Measurements from ENCODE around the genes EIF4A2 and BCL6.

DNA sequence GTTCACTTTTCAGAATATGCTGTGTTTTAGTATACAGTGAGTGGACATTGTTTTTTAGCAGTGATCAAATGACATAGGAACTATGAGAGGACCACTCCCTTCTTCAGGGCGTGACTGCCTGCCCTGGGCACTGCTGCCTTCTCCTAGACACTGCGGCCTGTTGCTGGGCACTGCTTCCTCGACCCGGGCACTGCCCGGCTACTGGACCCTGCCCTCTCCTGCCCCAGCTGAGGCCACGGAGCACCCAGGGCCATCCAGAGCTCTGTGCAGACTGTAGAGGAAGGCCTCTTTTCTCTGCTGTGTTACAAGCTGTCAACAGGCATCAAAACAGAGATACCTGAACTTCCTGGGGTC, 13.3 kb upstream of the AHSG start:
- PRO-cap, result no peak
- RAMPAGE, long total RNA, 2 experiments, result no peak in any of the 2 experiments

DNA sequence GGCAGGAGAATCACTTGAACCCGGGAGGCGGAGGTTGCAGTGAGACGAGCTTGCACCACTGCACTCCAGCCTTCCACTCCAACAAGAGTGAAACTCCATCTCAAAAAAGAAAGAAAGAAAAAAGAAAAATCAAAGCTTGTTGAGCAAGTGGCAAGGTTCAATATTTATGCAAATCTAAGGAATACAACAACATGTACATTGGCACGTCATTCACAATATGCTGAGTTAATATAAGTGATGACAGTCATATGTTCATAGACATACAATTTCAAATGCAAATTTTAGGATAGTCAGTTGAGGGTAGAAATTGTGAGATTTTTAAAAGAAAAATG, 12.5 kb upstream of the AHSG start:
- PRO-cap, result no peak
- RAMPAGE, long total RNA, 2 experiments, result no peak in any of the 2 experiments

DNA sequence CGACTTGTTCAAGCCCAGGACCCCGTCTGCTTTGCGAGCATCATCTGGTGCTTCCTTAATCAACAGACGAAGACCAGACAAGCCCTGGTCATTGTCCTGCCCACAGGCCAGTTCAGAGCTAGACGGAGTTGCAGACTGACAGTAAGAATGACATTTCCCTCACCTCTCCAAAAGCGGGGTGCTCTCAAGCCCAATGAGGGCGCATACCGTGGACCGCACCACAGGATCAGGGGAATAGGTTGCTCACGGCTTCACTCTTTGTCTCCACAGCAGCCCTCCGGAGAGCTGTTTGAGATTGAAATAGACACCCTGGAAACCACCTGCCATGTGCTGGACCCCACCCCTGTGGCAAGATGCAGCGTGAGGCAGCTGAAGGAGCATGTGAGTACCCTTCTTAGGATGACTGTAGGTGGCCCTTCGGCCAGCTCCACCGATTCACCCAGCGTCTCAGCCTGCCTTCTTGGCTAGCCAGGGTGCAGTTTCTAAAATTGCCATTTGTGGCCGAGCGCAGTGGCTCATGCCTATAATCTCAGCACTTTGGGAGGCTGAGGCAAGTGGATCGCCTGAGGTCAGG, 2.6 kb downstream of the AHSG start:
- PRO-cap, result no peak
- RAMPAGE, long total RNA, 2 experiments, result no peak in any of the 2 experiments

DNA sequence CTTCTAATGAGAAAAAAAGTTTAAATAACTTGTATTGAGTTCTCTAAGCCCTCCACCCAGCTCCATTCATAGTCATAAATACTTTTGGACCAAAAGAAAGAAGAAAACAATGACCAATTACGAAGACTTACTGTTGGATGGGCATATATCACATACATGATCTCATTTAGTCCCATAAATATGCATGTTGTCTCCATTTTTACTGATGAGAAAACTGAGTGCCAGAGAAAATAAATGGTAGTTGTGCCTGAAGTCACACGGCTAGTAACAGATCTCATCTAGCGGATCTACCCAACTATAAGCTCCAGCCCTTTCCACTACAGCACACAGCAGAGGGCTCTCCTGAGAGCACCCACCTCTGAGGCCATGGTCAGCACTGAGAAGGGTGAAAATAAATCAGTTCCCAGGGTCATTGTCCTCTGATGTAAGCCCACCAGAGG, 6.2 kb upstream of the FETUB start:
- PRO-cap, result no peak
- RAMPAGE, long total RNA, 2 experiments, result no peak in any of the 2 experiments

DNA sequence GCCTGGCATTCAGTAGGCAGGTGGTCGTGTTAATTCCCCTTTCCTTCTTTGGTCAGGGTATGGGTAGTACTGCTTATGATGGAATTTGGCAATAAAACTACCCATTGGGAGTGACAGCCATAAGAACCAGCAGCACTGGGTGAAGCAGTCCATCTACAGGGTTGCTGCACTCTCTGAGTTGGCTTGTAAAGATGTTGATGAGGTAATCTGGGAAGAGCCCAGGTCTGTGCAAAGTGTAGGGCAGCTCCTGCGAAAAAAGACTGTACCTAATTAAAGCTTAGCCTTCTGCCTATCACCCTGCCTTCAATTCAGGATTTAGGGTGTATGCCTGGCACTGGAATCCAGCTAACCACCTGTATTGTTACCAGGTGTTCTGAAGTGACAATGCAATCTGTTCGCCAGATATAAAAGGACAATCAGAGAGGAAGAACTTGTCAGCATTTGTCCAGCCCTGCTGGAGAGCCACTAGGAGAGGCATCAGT, 4.6 kb upstream of the FETUB start:
- PRO-cap, result no peak
- RAMPAGE, long total RNA, 2 experiments, result no peak in any of the 2 experiments

DNA sequence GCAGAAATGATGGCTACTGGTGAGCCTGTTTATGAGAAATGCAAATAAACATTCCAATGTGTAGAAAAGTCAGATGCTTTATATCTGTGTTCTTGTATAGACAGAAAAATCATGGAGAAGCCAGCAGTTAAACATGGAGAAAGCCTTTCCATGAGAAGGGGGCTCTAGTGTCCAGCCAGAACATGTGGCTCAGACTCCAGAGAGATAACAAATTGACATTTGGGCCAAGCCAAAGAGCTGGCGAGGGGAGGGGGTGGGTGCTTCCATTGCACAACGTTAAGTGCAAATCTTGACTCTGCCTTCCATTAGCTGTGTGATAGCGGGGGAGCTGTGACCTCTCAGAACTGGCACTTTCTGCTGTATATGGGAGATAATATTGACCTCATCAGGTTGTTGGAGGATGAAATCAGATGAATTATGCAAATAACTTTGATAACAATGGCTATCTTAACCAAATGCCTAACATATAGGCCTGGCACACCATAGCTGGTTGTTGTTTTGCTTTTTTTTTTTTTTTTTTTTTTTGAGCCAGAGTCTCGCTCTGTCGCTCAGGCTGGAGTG, 3.2 kb downstream of the KNG1 start:
- PRO-cap, result no peak
- RAMPAGE, long total RNA, 2 experiments, result no peak in any of the 2 experiments

DNA sequence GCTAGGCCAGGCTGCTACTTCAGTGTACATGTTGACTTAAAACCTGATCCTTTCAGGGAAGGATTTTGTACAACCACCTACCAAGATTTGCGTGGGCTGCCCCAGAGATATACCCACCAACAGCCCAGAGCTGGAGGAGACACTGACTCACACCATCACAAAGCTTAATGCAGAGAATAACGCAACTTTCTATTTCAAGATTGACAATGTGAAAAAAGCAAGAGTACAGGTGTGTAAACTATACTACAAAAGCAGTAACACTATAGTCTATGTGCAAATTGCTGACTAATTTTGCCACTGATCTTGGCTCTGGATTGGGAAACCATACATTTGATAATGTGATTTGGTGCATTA, 15.3 kb downstream of the KNG1 start:
- PRO-cap, result no peak
- RAMPAGE, long total RNA, 2 experiments, result no peak in any of the 2 experiments

DNA sequence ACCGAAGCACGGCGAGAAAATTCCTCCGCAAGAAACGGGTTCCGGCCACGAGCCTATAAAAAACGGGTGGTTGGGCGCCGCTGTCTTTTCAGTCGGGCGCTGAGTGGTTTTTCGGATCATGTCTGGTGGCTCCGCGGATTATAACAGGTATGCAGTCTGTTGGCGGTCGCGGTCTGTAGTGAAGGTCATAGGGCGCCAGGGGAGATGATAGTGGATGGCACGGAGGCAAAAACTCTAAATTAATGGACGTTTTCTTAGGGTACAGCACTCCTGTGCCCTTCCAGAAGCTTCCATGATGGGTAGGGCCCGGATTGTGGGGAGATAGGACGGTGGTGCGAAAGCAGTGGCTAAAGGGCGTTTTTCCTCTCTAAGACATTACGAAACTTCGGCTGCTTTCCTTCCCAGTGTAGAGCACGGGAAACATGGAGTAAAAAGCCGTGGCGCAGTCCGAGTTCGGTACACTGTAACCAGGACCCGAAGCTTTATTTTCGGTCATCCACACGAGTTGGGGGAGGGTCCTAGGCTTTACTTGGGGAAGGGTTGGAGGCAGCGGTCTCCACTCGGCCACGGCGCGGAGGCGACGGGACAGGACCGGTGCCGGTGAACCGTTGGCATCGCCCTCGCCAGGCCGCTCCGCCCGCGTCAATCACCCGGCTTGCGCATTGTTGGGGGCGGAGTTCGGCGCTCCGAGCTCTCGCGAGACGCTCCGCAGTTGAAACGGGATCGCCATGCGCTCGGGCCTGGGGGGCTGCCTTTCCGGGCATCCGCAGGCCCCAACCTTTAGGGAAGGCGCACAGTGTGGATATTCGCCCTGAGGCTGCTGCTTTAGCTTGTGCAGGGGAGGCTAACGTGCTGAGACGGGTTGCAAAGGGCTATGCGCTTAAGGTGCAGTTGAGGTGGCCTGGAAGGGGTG, at the start of gene EIF4A2:
Gene EIF4A2 (plus strand): TSS at position 85 of the 913 bp plus-strand sequence.
- PRO-cap, result bidirectional peak, plus-strand start at position 85 of the sequence, minus-strand start outside the sequence; bidirectional peak, plus-strand start at position 711 of the sequence, minus-strand start at position 648 of the sequence
- RAMPAGE, long total RNA, 2 experiments, result start-site peak on the plus strand in 2 of 2 experiments, centred at position 87 of the sequence, 2,426 to 7,091 reads per replicate

- PRO-cap, result bidirectional peak, plus-strand start at chr3:186953251, minus-strand start at chr3:186953140
- RAMPAGE, long total RNA, 2 experiments, result no peak in any of the 2 experiments
These were observed 22.5 kb downstream of the ST6GAL1 start for GRCh38 chr3:186952769-186953376.

- PRO-cap, result no peak
- RAMPAGE, long total RNA, 2 experiments, result no peak in any of the 2 experiments
These were observed 75.7 kb downstream of the RPL39L start for GRCh38 chr3:187063373-187064160.

- PRO-cap, result no peak
- RAMPAGE, long total RNA, 2 experiments, result no peak in any of the 2 experiments
These were observed 75.0 kb downstream of the RPL39L start for GRCh38 chr3:187064209-187064729.

DNA sequence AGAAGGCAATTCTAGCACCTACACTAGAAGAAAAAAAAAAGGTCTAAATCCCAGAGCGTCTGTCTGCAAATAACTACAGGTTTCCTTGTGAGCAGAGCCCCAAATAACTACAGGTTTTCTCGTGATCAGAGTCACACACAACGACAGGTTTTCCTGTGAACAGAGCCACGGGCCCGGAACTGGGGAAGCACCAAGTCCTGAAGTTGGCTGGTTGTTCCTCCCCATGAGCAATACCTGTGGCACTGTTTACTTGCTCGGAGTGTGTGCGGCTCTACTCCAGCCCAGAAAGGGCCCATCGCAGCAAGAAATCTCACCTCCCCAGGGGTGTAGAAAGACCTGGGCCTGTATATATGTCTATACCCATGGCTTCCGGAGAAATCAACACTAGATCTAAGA, 647 bp upstream of the MASP1 start:
- PRO-cap, result no peak
- RAMPAGE, long total RNA, 2 experiments, result no peak in any of the 2 experiments

DNA sequence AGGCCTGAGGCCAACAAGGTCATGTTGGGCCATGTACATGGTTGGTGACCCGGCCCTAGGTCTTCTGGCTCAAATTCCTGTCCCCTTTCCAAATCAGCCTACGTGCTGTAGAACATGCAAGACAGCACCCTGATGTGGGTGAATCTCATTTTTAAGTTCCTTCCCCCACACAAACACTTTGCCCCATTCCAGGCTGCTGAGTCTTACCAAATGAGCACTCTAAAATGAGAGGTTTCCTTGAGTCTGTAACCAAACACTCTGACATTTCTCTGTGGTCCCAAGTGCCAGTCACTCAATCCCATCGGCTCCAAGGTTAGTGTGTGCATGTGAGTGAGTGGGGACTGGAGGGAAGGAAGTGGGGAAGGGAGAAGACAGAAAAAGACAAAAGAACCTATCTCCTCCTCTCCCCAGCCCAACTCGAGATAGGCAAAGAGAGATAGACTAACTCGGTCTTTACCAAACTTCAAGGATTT, 9.3 kb downstream of the BCL6 start:
- PRO-cap, result bidirectional peak, plus-strand start at position 316 of the sequence, minus-strand start at position 312 of the sequence
- RAMPAGE, long total RNA, 2 experiments, result no peak in any of the 2 experiments

- PRO-cap, result bidirectional peak, plus-strand start at chr3:187745826, minus-strand start at chr3:187745439
- RAMPAGE, long total RNA, 2 experiments, result start-site peak on the plus strand in 1 of 2 experiments, at chr3:187745811-187745842 at its widest, 10 reads per replicate; start-site peak on the minus strand in 1 of 2 experiments, at chr3:187745400-187745447 at its widest, 121 reads per replicate
These were observed at the start of gene BCL6 for GRCh38 chr3:187745218-187746199. TSS of gene BCL6 (minus strand) at chr3:187745468.

DNA sequence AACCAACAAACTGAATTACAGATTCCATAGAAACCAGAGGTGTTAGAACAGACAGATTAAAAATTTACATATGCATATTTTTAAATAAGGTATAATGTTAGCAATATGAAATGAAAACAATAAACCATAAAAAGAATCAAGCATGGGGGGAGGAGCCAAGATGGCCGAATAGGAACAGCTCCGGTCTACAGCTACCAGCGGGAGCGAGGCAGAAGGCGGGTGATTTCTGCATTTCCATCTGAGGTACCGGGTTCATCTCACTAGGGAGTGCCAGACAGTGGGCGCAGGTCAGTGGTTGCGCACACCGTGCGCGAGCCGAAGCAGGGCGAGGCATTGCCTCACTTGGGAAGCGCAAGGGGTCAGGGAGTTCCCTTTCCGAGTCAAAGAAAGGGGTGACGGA, 117.1 kb upstream of the BCL6 start:
- PRO-cap, result no peak
- RAMPAGE, long total RNA, 2 experiments, result no peak in any of the 2 experiments

GRCh38 chr3:187919046-187919429, 173.8 kb upstream of the BCL6 start:
- PRO-cap, result no peak
- RAMPAGE, long total RNA, 2 experiments, result no peak in any of the 2 experiments

DNA sequence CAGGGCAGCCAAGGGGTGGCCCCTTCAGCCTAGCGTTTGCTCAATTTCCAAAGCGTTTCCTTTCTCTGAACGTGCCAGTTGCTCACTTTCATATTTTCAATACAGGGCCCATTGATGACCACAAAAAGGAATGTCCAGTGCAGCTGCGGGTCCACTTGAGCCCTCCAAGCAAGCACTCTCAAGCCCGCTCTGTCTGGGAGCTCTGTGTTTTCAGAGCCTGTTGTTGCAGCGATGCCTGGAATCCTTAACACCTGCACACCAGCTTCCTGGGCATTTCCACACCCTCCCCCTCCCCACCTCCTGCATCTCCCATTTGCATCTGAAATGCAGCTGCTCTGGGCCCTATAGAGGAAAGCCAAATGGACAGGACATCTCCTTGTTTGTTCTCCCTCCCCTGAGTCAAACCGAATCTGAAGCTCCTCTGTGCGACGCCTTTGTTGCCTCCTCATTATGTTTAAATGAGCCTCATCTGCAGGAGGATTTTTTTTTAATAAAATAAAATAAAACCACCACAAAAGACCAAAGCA, 164.2 kb upstream of the LPP start:
- PRO-cap, result no peak
- RAMPAGE, long total RNA, 2 experiments, result no peak in any of the 2 experiments

DNA sequence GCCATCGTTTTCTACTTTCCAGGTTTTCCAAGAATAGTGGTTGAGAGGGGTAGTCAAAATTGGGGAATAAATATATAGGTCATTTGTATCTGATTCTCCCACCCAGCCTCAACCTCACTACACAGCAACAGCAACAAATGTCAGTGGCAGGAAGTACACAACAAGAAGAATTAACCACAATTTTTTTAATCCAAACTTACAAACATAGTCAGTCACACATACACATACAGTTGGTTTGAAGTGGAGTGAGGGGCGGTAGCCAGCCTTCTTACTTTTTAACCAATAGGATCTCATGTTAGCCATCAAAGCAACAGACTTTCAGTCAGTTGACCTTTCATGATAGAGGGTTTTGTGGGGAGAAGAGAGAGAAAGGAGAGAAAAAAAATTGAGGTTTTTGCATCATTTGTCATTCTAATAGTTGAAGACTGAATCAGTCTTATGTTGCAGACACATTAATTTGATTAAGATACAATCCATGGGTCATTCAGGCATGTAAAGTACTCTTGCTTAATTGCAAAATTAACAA, 159.8 kb upstream of the LPP start:
- PRO-cap, result no peak
- RAMPAGE, long total RNA, 2 experiments, result no peak in any of the 2 experiments

GRCh38 chr3:188051724-188052064, 102.3 kb upstream of the LPP start:
- PRO-cap, result bidirectional peak, plus-strand start at chr3:188051955, minus-strand start at chr3:188051896; unidirectional peak, minus-strand start at chr3:188051989
- RAMPAGE, long total RNA, 2 experiments, result no peak in any of the 2 experiments

- PRO-cap, result no peak
- RAMPAGE, long total RNA, 2 experiments, result no peak in any of the 2 experiments
These were observed 92.7 kb upstream of the LPP start for GRCh38 chr3:188061228-188061590.

Measured in right atrium auricular region (tissue), 2 donors.